ENCODE data around the gene INAFM2.

GRCh38 chr15:39993308-39993997 is 45.5 kb downstream of the SRP14 start:
- PRO-cap: no peak
- RAMPAGE, long total RNA, 2 experiments: no peak in any of the 2 experiments

- PRO-cap: no peak
- RAMPAGE, long total RNA, 2 experiments: no peak in any of the 2 experiments
Observed at GRCh38 chr15:40032034-40032805, 6.8 kb downstream of the SRP14 start.

- PRO-cap: no peak
- RAMPAGE, long total RNA, 2 experiments: no peak in any of the 2 experiments
Observed at GRCh38 chr15:40049543-40050155, 10.7 kb upstream of the SRP14 start.

GRCh38 chr15:40069132-40069860 is 30.3 kb upstream of the SRP14 start:
- PRO-cap: no peak
- RAMPAGE, long total RNA, 2 experiments: no peak in any of the 2 experiments

DNA sequence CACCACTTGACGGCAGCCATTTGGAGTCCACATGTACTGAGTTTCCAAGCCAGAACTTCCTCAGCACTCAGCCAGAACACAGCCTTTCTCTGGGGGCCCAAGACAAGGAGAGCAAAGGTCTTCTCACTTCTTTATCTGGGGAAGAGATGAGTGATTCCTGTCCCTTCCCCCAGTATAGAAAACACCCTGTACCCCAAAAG is 12.7 kb downstream of the PAK6 start:
- PRO-cap: no peak
- RAMPAGE, long total RNA, 2 experiments: no peak in any of the 2 experiments

DNA sequence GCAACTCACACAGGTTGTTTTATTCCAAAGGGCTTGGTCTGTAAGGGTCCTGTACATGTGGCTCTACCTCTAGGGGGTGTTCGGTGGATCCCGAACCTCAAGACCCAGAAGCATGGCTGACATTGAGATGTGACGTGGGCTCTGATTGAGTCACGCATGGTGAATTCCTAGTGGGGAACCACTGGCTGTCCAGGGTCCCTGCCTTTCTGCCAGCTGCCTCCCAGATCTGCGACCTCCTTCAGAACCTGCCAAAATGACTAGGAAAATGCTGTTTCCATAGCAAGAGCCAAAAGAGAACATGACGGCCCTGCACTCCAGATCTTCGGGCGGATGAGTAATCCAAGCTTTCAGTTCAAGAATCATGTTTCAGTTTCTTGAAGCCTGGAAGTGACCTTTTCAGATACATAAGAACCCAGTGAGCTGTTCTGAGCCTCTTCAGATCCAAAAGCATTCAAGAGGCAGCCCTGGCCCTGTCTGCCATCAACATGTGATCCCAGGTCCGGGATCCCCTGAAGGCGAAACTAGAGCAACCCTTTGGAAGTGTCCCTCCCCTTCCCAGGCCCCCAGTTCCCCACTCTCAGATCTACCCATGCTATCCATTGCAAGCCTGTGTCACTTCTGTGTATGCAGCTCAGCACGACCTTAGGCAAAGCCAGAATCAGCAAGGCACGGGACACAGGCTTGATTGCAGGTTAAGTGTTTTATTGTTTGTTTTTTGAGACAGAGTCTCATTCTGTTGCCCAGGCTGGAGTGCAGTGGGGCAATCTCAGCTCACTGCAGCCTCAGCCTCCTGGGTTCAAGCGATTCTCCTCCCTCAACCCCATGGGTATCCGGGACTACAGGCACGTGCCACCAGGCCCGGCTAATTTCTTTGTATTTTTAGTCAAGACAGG is 19.7 kb downstream of the ANKRD63 start:
- PRO-cap: no peak
- RAMPAGE, long total RNA, 2 experiments: no peak in any of the 2 experiments

DNA sequence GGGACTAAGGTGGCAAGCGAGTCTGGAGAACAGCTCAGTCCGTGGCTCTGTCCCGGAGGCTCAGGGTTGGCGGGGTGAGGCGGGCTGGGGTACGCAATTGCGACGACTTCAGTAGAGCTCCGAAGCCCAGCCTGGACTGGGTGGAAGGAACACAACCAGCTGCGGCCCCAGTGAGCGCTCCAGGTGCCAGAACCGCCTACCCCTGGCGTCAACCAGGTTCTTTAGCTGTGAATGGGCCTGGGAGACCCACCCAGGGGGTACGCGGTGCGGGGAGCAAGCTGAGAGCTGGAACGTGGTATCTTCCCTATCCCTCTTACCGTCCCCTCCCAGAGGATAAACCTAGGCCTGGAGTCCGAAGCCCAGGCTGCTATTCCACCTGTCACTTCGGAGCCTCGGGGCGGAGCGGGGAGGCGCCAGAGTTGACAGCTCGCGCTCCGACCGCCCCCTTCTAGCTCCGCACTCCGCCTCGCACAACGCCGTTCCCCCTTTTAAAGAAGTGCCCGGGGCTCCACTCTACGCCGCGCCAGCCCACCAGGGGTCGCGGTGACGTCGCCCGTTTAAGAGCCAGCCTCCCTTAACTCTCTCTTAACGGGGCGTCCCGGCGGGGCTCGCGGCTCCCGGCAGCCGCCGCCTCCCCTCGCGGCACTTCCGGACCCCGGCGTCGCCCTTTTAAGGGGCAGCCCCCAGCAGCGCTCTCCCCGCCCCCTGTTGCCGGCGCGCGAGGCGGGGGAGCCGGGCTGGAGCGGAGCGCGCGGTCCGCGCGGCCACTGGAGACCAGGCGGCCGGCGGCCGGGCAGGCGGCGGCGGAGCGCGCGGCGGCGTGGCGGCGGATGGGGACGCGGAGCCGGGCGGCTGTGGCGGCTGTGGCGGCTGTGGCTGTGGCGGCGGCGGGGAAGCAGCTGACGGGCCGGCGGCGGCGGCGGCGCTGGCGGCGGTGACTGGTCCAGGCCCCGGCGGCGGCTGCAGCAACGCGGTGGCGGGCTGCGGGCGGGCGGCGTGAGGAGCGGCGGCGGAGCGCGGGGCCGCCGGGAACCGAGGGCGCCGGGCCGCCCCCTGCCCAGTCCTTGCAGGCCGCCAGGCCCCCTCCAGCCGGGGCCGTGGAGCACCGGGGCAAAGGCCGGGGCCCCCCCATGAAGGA is at the start of gene INAFM2:
Gene INAFM2 (plus strand): TSS at position 767 of the 1,138 bp plus-strand sequence.
- PRO-cap: bidirectional peak, plus-strand start at position 747 of the sequence, minus-strand start at position 644 of the sequence
- RAMPAGE, long total RNA, 2 experiments: no peak in any of the 2 experiments

GRCh38 chr15:40324064-40325025 is 853 bp downstream of the INAFM2 start:
- PRO-cap: no peak
- RAMPAGE, long total RNA, 2 experiments: no peak in any of the 2 experiments

DNA sequence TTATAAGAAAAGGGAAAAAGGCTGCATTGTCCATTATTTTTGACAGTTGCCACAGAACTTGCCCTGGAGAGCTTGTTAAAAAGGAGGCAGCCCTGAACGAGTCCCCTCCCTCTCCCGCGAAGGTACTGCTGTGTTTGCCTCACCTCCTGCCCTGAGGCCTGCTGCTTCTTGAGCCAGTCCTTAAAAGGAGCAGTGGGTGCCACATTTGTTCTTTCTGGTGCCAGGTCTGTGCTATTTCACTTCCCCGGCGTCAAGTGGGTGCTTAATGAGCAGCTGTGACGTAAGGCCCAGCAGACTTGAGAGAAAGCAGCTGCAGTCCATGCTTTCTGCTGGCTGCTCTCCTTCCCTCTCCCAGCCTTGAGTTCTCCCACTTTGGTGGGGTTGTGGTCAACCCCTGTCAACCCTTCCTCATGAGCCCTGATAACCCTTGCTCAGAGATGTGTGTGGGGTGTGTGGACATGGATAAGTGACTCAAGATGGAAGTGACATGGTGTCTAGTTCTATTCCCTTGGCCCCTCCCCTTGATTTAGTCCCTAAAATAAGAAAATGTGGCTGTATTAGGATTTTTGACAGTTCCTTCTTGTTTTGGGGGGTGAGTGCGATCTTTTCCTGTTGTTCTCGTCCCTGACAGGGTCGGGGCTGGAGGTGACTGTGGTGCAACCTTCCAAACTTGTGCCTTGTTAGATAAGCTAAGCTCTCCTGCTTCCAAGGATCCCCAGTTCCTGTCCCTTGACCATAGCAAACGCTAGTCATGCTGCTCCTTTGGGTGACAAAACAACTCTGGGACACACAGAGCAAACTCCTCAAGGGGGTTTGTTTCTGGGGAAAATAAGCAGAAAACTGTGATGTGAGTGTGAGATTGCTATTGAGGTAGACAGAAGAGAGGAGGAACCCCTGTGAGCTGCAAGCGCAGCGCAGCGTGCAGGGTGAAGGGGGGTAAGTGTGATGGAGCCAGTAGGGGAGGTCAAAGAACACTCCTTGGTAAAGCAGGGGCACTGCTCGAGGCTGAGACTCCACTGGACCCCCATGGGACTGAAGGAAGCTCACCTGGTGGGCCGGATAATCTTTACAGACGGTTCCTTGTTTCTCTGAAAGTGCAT is 7.1 kb downstream of the INAFM2 start:
- PRO-cap: no peak
- RAMPAGE, long total RNA, 2 experiments: no peak in any of the 2 experiments

DNA sequence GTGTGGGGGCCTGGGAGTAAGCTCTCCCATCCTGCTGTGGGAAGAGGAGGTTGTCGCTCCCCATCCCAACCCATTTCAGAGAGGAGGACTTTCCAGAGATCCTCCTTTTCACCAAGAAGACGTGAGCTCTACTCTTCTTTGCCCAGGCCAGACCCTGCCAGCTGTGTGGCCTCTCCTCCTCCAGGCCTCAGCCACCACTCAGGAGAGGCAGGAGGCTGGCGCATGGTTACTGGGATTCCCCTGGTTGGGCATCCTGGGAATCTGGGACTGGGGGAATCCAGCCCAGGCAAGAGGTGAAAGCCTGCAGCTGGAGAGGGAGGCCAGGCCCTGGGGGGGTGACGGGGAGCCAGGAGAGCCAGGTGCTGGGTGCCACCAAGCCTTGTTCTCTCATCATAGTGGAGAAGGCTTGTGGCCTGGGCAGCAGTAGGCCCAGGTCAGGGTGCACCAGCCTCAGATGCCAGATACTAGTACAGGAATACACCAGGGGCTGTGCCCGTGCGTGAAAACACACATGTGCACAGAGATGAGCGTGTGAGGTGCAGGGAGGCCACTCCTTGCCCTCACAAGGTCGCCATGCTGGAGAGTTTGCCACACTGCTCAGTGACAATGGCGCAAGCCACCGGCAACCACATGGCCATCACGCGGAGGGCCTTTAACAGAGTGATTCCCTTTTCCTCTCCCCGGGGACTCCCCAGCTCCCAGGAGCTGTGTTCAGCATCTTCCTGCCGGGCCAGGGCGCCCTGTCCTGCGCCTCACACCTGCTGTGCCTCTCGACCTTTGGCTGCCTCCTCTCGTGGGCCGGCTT is 6.1 kb downstream of the CCDC9B start:
- PRO-cap: no peak
- RAMPAGE, long total RNA, 2 experiments: no peak in any of the 2 experiments

- PRO-cap: no peak
- RAMPAGE, long total RNA, 2 experiments: no peak in any of the 2 experiments
Observed at GRCh38 chr15:40338265-40339453, 2.1 kb downstream of the CCDC9B start.

DNA sequence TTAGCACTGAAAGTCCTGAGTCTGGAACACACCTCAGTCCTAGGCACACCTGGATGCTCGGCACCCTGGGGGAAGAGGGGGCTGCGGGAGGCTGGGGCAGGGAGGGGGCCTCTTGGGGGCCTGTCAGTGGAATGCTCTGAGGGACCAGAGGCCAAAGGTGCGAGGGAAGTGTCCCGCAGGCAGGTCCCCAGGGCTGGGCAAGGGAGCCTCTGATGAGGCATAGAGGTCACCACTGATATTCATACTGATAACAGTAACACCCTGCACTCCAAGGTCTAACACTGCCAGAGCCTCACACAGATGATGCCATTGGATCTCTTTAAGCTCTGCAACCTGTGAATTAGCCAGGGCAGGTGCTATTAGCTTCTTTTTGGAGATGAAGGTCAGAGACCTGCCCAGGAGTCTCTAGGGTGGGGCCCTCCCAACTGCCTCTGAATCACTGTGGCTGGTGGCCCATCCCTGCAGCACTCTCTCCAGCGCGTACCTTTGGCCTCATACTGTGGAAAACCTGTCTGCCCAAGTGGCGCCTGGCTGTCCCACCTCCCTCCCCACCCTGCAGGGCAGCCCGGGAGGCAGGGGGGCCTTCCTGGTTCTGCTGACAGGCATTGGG is 2.9 kb upstream of the PHGR1 start:
- PRO-cap: no peak
- RAMPAGE, long total RNA, 2 experiments: no peak in any of the 2 experiments

- PRO-cap: no peak
- RAMPAGE, long total RNA, 2 experiments: no peak in any of the 2 experiments
Observed at GRCh38 chr15:40348995-40349912, 1.6 kb upstream of the PHGR1 start.

DNA sequence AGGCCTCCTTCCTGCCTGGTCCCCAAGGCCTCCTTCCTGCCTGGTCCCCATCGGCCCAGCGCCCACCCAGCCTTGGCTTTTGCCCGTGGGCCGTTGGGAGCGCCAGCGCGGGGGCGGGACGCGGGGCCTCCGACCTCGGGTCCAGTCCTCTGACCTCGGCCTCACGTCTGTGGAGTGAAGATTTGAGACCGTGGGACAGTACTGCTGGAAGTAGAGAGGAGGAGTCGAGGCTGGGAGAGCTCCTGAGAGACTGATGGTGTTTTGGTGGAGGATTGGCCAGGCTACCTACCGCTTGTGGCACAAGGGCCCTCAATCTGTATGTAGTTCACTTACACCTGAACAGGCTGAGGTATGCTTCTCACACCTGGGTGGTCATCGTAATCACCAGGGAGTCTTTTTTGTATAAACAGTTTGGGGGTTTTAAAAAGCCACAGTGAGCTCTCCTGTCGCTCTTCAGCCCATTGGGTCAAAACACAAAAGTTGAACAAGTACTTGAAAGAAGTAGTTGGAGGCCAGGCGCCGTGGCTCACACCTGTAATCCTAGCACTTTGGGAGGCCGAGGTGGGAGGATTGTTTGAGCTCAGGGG is 500 bp downstream of the IVD start:
- PRO-cap: no peak
- RAMPAGE, long total RNA, 2 experiments: no peak in any of the 2 experiments

- PRO-cap: no peak
- RAMPAGE, long total RNA, 2 experiments: no peak in any of the 2 experiments
Observed at GRCh38 chr15:40452322-40452859, 11.6 kb downstream of the BAHD1 start.

DNA sequence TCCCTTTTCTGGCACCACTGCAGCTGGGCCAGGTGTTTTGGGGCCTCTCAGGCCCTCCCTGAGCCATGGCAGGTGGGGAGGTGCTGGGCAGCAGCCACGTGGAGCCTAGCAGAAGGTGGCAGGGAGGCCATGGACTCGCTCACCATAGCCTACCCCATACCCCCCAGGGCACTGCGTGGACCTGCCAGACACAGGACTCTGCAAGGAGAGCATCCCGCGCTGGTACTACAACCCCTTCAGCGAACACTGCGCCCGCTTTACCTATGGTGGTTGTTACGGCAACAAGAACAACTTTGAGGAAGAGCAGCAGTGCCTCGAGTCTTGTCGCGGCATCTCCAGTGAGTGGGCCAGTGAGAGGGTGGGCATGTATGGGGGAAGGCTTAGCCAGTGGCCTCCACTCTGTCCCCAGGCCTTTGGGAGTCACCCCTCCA is 11.9 kb downstream of the SPINT1 start:
- PRO-cap: no peak
- RAMPAGE, long total RNA, 2 experiments: no peak in any of the 2 experiments

GRCh38 chr15:40856714-40857606 is 13.1 kb downstream of the SPINT1 start:
- PRO-cap: no peak
- RAMPAGE, long total RNA, 2 experiments: no peak in any of the 2 experiments

DNA sequence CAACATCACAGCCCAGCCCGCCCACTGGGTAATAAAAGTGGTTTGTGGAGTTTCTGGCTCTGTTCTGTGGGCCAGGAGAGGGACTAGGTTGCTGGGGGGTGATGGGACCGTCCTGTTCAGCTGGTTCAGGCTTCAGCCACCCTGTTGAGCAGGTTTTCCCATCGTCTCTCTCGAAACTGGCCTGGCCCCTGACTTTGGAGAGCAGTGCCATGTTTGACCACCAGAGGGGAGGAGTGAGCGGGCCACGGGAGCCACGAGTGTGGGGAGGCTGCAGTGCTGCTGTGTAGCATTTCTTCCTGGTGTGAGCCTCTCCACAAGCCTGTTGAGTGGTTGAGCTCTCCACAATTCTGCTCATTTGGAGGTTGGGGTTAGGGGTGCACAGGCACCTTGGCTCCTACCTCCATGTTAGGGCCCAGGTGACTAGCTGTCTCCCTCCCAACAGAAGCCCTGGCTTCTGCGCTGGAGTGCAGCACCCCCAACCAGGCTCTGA is 13.8 kb downstream of the SPINT1 start:
- PRO-cap: no peak
- RAMPAGE, long total RNA, 2 experiments: no peak in any of the 2 experiments

GRCh38 chr15:40905914-40906277 is 11.6 kb downstream of the VPS18 start:
- PRO-cap: no peak
- RAMPAGE, long total RNA, 2 experiments: no peak in any of the 2 experiments

- PRO-cap: no peak
- RAMPAGE, long total RNA, 2 experiments: no peak in any of the 2 experiments
Observed at GRCh38 chr15:41095453-41096540, 20.3 kb downstream of the INO80 start.

All from breast epithelium (tissue), 2 donors.